ENCODE measurements around the genes NGLY1 and SLC4A7.

DNA sequence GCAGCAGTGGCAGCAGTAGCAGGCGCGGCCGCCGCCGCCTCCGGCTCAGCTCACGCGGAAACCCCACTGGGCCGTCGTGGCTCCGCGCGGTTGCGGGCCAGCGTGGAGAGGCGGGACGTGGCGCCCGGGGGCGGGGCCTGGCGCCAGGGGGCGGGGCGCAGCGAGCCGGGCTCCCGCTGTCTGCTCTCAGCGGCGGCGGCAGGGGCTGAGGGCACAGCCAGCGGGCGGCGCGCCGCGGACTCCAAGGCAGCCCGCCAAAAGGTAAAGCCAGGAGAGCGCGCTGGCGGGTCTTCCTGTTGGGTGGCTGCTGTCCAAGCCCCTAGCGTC is 334.5 kb upstream of the THRB start:
- PRO-cap = bidirectional peak, plus-strand start at position 189 of the sequence, minus-strand start at position 65 of the sequence

- PRO-cap = no peak
Observed at GRCh38 chr3:25385627-25386320, 42.3 kb upstream of the RARB start.

GRCh38 chr3:25429297-25430263 is 1.5 kb downstream of the RARB start:
- PRO-cap = no peak

DNA sequence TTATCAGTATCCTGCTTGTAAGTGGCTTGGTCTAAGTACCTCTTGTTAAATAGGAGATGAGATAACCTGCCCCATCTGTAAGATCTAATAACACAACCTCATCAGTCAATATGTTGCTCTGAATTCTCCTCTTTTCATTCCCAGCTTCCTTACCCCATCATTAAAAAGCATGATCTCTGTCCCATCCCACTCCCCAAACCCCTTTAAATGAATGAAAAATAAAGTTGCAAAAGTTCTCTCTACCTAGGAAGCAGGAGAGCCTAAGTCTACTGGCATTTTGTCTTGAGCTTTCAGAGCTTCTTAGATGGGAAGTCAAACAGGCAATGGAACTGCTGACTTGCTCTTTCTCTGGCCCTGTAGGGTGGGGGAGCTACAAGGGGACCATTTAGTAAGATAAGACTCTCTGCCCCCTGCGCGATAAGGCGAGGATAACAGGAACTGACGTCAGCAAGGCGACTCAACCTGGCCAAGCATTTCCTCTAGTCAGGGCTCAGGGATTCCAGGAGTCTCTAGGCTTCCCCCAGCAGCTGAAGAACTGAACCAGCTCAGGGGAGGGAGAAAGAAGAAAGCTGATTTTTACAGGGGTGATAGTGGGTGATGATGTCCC is 5.7 kb downstream of the RARB start:
- PRO-cap = no peak

DNA sequence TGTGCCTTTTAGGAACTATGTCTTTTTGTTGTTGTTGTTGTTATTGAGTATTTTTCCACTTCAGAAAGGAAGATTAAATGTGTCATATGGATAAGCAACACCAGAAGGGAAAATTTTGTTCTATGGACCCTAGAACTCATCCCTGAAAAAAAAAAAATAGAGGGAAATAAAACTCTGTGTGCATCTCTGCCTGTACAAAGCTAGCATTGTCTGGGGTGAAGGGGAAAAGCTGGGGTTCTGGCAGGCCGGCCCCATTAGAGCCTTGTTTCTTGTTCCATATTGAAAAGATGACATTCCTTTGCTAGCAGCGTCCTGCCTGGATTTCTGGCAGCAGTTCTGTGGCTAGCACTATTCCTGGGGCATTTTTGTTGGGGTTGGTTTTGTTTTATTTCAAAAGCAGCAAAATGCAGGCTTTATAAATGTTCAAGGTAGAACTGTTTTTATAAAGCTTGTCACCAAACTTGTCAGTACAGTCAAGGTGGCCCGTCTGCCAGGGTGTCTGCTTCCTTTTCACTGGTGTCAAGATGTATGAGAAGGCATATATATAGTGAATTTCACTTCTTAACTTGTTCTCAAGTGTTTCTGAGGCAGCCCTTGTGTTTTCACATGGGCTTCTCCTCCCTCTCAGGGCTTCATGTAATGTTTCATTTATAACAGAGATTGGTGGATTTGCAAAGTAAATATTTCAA is 45.2 kb downstream of the RARB start:
- PRO-cap = no peak

- PRO-cap = no peak
Observed at GRCh38 chr3:25635527-25636146, 29.1 kb downstream of the TOP2B start.

- PRO-cap = unidirectional peak, plus-strand start at chr3:25782920; bidirectional peak, plus-strand start at chr3:25782996, minus-strand start at chr3:25782993; bidirectional peak, plus-strand start at chr3:25783135, minus-strand start at chr3:25783018; bidirectional peak, plus-strand start at chr3:25783624, minus-strand start at chr3:25783443
Observed at GRCh38 chr3:25782520-25783531, at the start of gene NGLY1. NGLY1 (minus strand) TSS chr3:25783443.

GRCh38 chr3:25788459-25789132 is 1.3 kb upstream of the OXSM start:
- PRO-cap = no peak

DNA sequence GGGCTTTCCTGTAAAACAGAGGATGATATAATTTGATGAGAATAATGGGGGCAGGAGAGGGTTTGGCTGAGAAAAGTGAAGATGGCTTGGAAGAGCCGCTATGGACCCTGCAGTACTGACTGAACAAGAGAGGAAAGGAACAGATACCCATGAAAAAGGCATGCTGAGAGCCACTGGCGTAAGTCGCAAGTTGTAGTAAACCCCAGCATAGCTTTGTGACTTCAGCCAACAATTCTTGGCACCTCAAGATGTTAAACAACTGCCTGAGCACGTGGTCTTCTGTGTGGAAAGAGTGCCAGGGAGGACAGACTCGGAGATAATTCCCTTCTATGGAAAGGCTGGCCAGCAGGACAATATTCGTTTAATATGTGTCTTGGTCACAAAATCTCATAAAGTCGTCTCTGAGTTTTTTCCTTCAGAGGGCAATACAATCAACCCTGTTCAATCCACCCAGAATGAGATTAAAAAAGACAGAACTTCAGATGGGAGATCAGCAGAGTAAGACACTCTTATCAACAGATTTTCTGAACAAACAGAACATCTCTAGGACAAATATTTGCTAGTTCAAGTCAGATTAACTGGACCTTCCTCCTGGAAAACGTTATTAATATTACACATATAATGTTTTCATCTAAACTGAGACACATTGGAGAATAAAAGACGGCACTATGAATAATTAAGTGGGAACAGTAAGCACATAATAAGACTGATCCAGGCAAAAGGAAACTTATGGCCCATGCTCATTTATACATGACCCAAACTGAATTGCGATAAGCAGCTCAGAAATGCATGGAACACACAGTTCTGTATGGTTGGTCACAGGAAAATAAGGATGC is 49.2 kb downstream of the NEK10 start:
- PRO-cap = no peak

GRCh38 chr3:27329282-27329702 is 39.9 kb downstream of the NEK10 start:
- PRO-cap = bidirectional peak, plus-strand start at chr3:27329625, minus-strand start at chr3:27329473

DNA sequence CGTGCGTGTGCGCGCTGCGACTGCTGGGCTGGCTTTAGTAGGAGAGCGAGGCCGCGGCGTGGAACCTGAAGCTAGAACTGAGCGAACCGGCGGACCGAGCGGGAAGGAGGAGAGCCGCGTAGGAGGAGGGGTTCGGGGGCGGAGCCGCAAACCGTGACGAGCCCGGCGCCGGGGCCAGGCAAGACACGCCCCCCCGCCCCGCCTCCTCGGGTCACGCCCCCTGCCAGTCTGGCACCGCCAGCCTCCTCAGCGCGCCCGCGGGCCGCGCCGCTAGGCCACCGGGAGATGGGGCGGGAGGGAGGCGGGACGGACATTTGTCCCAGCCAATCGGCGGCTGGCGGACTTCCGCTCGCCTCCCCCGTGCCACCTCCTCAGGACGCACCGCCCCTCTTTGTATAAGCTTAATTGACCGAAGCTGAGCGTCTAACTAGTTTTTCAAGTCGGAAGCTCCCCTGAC is at the start of gene SLC4A7:
Gene SLC4A7, minus strand, starts transcription at position 79 of the 457 bp plus-strand sequence.
- PRO-cap = bidirectional peak, plus-strand start outside the sequence, minus-strand start at position 79 of the sequence

DNA sequence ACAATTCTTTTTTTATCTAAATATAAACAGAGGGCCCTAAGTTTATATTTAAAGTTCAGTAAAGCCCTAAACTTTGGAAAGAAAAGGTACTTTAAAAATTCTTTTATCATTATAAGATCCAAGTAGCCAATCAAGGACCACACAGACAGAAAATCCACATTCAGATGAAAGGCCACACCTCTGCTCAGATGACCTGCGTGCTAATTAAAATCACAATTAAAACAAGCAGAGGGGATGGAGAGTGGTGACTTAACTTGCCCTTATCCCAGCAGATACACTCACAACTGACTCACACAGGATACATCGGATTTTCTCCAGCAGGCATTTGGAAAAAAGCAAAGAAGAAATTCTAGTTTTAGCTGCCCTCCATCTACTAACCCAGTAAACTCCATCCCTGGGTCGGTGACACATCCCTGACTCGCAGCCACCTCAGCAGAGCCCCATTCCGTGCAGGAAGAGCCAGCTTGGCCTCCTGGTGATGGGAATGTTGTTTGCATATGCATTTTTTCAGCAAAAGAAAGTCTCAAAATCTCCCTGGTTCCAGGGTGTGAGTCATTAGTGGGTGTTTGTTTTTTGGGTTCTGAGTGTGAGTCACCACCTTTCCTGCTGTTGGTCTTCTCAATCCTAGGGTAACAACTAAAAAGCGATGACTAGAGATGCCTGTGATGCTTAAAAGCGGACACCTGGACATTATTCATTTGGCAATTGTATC is 49.6 kb upstream of the SLC4A7 start:
- PRO-cap = no peak

DNA sequence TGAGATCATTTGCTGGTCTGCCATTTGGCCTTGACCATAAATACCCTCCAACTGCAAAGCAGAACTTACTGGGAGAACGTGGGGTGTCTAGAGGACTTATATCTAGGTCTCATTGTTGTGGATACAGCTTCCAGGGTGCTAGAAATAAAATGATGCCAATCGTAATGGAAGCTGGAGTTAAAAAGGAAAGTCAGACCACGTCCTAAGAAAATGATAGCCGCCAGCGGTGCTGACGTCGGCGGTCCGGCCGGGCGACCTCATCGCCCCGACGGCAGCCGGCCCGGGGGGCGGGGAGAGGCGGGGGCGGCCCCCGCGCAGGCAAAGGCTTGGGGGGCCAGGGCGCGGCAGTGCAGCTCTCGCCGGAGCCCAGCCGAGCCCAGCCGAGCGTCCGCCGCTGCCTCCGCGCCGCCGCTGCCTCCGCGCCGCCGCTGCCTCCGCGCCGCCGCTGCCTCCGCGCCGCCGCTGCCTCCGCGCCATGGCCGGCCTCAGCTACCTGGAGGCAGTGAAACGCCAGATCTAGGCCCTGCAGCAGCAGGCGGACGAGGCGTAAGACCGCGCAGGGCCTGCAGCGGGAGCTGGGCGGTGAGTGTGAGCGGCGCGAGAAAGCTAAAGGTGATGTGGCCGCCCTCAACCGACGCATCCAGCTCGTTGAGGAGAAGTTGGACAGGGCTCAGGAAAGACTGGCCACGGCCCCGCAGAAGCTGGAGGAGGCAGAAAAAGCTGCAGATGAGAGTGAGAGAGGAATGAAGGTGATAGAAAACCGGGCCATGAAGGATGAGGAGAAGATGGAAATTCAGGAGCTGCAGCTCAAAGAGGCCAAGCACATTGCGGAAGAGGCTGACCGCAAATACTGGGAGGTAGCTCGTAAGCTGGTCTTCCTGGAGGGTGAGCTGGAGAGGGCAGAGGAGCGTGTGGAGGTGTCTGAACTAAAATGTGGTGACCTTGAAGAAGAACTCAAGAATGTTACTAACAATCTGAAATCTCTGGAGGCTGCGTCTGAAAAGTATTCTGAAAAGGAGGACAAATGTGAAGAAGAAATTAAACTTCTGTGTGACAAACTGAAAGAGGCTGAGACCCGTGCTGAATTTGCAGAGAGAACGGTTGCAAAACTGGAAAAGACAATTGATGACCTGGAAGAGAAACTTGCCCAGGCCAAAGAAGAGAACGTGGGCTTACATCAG is 89.2 kb downstream of the EOMES start:
- PRO-cap = bidirectional peak, plus-strand start at position 321 of the sequence, minus-strand start at position 407 of the sequence

- PRO-cap = no peak
Observed at GRCh38 chr3:29488194-29488711, 207.4 kb downstream of the RBMS3 start.

GRCh38 chr3:29598548-29599259 is 317.8 kb downstream of the RBMS3 start:
- PRO-cap = no peak

- PRO-cap = no peak
Observed at GRCh38 chr3:29708851-29709402, 428.1 kb downstream of the RBMS3 start.

- PRO-cap = no peak
Observed at GRCh38 chr3:30325404-30325964, 280.9 kb upstream of the TGFBR2 start.

- PRO-cap = unidirectional peak, plus-strand start at chr3:30332393
Observed at GRCh38 chr3:30332118-30332730, 274.2 kb upstream of the TGFBR2 start.

DNA sequence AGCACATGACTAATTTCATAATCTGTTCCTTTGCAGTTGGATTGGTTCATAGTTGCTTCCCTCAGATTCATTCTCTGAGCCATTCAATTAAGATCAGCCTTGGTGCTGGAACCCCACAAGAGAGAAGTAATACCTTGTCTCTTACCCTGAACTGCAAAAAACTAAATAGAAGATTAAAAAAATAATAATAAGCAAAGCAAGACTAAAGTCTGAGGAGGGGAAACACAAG is 87.4 kb upstream of the TGFBR2 start:
- PRO-cap = no peak

DNA sequence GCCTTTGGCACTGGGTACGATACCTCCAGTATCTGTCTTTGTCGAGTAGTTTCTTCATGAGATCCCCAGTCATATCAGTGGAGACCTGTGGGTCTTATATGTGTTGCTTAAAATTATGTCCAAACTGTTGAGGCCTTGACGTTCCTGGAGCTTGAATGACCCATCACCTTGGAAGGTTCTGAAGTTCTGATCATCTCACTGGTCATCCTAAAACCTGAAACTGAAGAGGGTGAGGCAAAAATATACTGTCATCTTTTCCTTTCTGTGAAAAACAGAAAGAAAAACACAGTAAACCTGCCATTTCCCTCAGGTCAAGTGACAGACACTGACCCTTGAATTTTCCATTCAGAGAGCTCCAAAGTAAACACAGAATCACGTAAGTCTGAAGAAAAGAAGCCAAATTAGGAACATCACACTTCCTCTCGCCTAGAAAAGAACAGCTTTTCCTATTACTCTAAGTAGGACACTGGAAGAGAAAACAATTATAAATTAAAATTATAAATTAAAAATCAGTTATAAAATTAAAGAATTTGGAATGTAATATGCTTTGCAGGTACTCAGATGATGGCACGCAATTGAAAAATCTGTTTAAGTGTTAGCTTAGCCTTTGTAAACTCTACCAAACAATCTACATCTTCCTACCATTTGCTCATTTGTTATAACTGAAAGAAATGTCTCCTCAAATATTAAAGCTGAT is 78.7 kb upstream of the TGFBR2 start:
- PRO-cap = no peak

All from gallbladder (tissue), 1 donor.